A172 (cell line): ENCODE results near the genes PIGS, SPAG5 and TRAF4.

DNA sequence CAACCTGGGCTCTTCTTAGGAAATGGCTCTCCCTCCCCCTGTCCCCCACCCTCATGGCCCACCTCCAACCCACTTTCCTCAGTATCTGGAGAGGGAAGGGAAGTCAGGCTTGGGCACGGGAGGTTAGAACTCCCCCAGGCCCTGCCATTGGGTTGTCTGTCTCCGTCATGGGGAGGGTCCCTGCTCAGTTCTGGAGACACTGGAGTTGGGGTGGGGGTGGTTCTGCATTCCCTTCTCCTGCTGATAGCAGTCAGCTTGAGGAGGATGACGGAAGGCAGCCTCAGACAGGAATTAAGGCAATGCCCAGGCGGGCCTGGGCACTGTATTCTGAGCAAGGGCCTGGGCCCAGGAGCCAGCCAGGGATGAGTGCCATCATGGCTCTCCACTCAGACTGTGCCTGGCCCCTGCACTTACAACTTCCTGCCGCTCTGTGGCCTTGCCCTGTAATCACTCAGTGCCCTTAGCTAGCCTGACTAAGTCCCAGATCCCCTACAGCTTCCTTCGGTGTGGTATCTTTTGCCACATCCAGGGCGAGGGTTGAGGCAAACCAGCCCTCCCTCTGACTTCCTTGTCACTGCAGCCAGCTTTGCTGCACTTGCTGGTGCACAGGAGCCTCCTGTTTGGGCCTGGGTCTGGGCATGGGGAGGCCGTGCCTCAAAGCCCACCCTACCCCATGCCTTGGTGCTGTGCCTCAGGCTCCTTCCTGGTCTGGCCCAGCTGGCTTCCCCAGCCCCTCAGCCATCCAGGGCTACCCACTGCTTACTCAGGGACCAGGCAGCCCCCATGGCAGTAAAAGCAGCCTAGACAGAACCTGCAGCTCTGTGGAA is 9.4 kb downstream of the SLC46A1 start:
- RAMPAGE, long total RNA, result no peak

DNA sequence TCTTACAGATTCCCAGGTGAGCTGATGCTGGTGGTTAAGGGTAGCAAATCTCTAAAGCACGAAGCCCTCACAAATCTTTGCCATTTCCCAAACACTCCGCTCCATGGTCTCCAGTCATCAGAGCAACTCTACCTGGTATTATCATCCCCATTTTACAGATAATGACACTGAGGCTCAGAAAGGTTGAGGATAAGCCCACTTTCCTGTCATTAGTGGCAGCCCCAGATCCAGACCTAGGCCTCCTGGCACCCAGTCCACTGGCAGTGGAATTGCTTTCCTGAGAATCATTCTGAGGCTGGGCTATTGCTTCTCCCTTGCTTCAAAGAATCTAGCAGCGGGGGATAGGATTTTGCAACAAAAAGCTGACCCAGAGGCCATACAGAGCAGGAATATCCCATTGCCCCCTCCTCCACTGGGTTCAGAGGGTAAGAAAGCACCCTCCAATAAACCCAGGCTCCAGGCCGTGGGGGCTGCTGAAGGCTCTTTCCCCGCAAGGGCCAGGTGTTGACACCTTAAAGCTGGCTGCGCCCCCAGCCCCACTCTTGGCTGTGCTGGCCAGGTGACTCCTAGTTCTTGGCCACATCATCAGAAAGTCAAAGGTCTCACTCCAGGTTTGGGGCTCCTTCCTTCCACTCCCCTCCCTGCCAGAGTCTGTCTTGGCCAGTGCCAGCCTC is 8.5 kb downstream of the SLC46A1 start:
- RAMPAGE, long total RNA, result no peak

GRCh38 chr17:28404624-28405517 is 1.1 kb downstream of the SLC46A1 start:
- RAMPAGE, long total RNA, result no peak

GRCh38 chr17:28571332-28572101 is at the start of gene PIGS:
TSS of gene PIGS (minus strand) at chr17:28571524.
- RAMPAGE, long total RNA, result no peak

DNA sequence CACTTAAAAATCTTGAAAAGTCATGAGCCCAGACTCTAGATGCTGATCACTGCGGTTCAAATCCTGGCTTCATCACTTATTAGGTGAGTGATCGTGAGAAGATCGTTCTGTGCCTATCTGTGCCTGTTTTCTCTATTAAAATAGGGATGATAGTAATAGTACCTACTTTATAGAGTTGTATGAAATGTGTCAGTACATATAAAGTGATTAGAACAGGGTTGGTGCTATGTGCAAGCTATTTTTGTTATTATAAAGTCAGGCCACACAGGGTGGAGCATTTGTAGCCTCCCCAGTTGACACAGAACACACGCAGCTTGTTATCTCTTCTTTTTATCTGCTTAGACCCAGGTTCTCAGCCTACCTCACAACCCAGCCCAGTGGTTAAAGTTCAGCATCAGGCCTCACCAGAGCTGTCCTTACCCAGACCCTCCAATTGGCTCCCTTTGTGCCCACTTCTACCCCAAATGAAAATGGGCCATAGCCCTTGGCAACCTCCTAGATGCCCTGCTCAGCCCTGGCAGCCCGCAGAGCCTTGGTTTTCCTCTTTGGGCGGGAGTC is 857 bp upstream of the PIGS start:
- RAMPAGE, long total RNA, result no peak

GRCh38 chr17:28598833-28599334 is at the start of gene SPAG5:
TSS of gene SPAG5 (minus strand) at chr17:28599025.
- RAMPAGE, long total RNA, result no peak

DNA sequence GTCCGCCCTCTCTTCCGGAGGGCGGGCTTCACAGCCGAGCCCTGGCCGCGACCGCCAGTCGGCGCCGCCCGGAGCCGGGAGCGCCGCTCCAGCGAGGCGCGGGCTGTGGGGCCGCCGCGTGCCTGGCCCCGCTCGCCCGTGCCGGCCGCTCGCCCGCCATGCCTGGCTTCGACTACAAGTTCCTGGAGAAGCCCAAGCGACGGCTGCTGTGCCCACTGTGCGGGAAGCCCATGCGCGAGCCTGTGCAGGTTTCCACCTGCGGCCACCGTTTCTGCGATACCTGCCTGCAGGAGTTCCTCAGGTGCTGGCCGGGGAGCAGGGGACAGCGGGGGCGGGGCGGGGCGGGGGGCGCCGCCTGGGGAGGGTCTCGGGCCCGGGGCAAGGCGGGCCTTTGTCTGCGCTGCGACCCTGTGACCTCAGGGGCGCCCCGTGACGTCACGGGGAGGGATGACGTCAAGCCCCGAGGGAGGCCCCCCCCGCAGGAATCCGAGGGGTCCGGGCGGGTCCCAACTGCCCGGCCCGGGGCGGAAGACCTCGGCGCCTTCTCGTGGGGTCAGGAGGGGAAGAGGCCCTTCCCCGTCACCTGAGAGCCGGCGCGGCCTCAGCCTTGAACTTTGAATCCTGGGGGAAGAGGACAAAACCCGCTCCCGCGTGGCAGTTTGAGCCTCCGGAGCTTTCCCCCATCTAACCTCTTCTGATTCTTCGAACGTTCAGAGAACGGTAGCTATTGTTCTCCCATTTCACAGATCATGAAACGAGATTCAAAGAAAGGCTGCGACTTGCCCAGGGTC is at the start of gene TRAF4:
TRAF4 (plus strand) TSS at position 57 of the 791 bp plus-strand sequence.
- RAMPAGE, long total RNA, result no peak

DNA sequence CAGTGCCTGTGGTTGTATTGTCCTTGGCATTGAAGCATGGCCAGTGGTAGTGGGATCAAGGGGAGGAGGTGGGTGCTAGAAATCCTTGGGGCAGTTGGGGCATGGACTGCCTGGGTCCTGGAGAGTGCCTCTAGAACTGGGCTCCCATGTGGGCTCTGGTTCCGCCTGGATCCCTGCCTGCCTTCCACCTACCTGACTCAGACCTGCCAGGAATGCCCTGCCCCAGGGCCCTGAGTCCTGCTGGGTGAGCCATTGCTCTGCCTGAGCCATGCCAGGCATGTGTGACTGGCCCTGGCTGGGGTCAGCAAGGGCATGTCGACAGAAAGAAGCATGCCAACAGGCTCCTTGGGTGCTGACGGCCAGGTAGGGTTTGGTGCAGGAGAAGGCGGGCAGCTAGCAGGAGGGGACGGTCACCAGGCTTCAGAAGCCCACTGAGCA is 2.2 kb downstream of the TRAF4 start:
- RAMPAGE, long total RNA, result no peak

- RAMPAGE, long total RNA, result no peak
Observed at GRCh38 chr17:28758930-28759560, 15.2 kb downstream of the TRAF4 start.

DNA sequence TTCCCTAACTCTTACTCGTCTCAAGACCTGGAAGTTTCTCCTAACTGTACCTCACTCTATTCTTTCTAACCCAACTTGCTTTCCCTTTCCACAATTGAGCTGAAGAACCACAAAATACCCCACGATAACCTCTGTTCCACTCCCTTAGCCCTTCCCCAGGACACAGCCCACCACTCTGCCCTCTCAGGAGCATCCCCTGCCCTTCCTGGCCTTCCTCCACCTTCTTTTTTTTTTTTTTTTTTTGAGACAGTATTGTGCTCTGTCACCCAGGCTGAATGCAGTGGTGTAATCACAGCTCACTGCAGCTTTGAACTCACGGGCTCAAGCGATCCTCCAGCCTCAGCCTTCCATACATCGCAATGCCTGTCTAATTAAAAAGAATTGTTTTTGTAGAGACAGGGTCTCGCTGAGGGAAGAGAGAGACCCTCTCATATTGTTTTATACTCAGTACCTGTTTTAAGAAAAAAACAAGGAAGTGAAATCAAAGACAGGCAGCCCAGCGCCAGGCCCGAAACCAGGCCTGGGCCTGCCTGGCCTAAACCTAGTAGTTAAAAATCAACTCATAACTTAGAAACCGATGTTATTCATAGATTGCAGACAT is 4.2 kb downstream of the FLOT2 start:
- RAMPAGE, long total RNA, result no peak

DNA sequence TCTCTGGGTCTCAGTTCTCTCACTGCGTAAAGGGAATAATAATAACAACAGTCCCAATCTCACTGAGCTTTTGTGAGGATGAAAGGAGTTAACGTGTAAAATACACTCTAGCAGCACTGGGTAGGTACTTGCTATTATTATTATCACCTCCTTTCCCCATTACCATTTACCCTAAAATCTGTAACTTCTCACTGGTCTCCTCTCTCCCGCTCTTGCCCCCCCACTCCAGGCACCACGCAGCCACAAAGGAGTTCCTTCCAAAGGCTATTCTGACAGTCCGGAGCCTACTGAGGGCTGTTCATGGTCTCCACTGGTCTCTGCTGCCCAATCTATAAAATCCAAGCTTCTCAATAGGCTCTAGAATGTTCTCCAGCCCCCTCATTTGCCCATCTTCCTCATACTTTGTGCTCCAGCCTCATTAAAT is 1.1 kb downstream of the DHRS13 start:
- RAMPAGE, long total RNA, result no peak

DNA sequence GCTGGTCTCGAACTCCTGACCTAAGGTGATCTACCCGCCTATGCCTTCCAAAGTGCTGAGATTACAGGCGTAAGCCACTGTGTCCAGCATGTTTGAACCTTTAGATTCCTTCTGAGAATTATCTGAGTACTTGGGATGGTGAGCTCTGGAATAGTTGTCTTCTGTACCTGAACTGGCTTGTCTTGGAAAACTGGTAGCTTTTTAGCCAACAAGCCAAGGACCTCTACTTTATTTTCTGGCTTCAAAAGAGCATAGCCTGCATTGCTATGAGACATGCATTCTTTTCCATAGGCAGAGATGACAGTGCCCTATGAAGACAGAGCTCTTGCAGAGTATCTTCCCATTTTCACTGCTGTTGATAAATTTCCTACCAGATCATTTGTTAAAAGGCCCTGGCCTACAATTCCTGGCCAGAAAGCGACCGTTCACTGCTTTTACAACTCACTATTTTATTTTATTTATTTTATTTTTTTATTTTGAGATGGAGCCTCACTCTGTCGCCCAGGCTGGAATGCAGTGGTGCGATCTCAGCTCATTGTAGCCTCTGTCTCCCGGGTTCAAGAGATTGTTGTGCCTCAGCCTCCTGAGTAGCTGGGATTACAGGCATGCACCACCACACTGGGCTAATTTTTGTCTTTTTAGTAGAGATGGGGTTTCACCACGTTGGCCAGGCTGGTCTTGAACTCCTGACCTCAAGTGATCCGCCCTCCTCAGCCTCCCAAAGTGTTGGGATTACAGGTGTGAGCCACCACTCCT is 16.3 kb downstream of the PHF12 start:
- RAMPAGE, long total RNA, result no peak

DNA sequence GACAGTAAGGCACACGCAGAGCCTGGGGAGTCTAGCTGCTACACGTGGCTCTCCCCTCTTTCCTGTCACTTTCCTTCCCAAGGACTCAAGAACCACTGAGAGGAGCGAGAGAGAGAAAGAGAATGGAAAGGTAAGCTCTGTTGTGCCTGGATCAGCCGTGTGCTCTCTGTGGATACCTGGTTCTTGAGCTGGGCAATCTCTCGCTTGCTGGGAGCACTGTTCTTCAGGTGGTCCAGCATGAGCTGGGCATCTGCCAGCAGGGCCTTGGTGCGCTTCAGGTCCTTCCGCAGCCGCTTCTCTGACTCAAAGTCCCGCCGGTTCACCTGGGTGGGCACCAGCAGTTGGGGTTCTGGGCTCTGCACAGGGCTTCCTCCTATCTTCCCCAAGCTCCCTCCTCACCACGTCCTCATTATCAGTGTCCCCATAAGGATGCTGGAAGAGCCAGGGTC is 49.8 kb downstream of the PIPOX start:
- RAMPAGE, long total RNA, result no peak

DNA sequence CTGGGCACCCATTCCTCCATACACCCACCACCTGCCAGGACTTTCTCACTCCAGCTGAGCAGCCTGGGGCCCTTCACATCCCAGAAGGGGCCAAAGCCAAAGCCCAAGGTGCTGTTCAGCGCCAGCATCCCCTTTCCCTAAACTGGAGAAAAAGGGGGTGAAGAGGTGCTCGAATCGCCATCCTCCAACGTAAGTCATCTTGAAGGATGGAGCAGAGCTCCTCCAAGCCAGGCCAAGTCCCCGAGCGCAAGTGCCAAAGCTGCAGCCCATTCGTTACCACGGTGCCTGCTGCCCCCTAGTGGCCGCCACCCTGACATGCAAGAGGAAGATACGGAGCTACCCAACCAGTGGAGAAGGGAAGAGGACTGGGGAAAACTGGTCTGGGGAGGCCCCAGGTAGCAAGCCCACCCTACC is 63.2 kb downstream of the MYO18A start:
- RAMPAGE, long total RNA, result no peak

GRCh38 chr17:29178497-29179129 is 1.6 kb downstream of the MYO18A start:
- RAMPAGE, long total RNA, result no peak

DNA sequence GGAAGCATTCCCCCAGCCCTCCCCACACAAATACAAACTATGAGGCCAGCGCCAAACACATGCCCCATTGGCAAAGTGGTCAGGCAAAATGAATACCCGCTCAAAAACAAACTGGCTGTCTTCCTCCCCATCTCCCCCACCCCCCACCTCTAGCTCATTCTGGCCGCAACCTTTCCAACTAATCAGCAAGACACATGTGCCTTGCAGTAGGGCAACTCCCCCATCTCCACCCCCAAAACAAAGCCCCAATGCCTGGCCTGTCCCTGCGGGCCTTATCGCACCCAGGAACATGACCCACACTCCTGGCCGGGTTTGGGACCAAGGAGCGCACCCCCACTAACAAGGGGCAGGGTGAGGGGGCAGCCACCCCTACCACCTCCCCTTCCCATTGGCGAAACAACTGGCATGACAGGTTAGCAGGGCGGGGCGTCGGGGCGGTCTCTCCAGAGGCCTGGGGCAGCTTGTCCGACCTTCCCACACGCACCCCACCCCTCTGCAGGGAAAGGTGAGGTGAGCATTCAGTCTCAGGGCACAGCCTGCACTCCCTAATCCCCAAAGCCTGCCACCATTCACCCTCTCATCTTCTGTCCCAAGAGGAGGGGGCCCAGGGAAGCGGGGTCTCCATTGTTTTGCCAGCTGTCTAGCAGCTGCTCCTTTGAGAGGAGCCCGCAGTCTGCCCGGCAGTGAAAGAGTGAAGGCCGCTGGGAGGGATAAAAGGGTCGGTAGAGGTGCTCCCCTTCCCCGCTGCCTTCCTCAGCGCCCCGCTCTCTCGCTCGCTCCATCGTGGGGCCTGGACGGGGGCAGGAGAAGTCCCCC is 860 bp downstream of the MYO18A start:
- RAMPAGE, long total RNA, result no peak

DNA sequence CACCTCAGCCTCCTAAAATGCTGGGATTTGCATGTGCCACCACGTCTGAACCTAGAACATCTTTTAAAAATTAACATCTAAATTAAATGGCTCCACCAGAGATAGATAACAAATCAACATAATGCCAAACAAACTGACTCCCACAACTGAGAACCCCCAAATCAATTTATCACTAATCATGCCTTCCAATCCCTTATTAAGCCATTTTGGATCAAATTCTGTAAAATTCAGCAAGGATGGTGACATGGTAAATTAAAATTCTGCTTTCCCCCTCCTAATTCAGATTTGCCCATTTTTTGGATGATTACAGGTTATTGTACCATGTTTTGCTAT is 16.7 kb downstream of the NUFIP2 start:
- RAMPAGE, long total RNA, result no peak

GRCh38 chr17:29286836-29288011 is 6.7 kb downstream of the NUFIP2 start:
- RAMPAGE, long total RNA, result no peak

DNA sequence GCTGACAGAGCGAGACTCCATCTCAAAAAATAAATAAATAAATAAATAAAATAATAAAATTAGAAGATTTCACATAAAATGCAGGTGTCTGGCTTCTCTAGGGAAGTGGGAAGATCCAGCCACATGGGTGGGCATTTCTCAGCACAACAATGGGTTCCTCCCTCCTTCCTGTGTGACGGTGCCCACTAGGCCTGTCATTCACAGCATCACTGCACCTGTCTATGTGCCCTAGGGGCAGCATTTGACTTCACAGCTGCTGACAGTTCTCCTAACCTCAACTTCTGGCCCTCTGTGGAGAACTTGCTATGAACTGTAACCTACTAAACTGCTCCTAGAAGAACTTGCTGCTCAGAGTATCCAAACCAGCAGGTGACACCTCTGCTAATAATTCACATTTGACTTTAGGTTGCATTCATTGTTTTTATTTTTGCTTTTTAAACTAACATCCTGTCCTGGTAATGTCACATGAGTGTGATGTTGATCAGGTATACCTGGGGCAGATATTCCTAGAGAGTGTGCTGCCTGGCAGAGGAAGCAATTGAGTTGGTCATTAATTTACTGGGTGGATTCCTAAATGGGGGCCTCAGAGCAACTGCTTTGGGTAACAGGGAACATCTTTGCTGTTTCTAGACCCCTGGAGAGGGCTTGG is 2.9 kb downstream of the ABHD15 start:
- RAMPAGE, long total RNA, result no peak

- RAMPAGE, long total RNA, result no peak
Observed at GRCh38 chr17:29567819-29568164, 709 bp upstream of the TP53I13 start.